UCH-1 (cell line): Measurements from ENCODE around the genes TUBAL3 and ANKRD16.

DNA sequence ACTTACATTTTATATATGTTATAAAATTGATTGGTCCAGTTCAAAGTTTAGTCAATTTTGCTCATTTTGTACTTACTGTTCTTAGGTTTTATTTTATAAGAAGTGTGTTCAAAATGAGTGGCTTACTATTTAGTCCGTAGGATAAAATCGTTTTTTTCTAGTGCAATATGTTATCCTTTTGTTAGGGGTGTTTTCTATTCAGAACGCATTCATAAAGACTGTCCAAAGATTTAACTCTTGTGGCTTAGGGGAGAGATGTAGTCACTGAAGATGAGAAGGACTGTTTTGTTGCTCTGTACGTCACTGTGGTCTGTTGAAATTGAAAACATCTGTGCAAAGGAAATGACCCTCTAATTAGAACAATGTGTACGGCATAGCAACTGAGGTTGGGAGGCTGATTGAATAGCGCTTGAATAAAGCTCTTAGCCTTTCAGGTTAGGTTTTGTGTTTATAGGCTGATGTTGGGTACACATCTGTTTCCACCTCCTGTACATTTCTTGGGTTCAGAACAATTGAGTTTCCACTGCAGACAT, 453.5 kb upstream of the AKR1E2 start:
- RRBS, result no CpG with 5 or more reads among the region's 6 CpGs

DNA sequence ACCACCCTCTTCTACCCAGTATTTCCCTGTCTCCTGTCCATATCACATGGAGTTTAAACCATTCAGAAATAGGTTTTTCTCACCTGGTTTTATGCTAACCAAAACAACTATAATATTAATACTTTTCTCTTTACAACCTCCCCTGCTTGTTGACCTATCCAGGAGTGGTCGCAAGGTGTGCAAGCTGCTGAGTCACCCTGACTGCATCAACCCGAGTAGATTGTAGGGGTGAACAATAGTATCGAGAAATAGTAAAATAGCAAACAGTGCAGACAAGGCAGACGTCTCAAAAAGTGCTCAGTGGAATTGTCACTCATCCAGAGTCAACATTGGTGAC, 6.4 kb upstream of the AKR1C1 start:
- RRBS, result no CpG with 5 or more reads among the region's 4 CpGs

DNA sequence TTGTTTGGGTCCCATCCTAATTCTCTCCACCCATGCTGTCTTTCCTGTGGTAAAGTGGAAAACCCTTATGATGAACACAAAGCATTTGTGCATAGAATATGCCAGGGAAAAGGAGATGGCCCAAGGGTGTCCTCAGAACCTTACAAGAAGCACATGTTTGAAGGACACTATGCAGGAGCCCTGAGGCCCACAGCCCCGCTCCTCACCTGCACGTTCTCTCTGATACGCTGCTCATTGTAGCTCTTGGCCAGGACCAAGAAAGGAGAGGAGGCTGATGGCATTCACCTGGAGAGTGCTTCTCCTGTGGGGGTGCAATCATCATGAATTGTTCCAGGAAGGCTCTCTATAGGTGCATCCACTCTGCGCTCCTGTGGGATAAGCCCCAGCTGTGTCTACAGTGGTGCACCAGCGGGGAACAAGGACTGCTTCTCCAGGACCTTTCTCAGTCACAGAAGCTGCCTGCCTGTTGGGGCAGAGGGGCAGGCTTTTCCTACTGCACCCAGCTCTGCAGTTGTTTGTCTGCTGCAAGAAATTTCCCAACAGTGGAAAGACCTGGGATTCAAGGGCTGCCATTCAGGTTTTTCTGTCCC, 20.0 kb downstream of the AKR1C2 start:
- RRBS, result no CpG with 5 or more reads among the region's 5 CpGs

DNA sequence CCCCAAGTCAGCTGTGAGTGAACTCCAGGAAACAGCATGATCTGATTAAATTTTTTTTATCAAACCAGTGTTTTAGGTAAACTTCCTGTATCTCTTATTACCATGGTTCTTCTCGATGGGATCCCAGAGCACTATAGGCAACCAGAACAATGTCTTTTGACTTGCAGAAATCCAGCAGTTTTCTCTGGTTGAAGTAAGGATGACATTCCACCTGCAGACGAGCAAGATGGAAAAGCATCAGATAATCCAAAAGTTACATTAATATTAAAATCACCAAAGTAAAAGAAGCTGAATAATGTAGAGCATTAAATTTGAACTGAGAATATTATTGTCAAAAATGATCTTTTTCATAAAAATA, 8.0 kb downstream of the AKR1C2 start:
- RRBS, result no CpG with 5 or more reads among the region's 2 CpGs

GRCh38 chr10:4998138-4999096, 5.2 kb downstream of the AKR1C2 start:
- RRBS, result no CpG with 5 or more reads among the region's 11 CpGs

GRCh38 chr10:5041205-5041789, 37.6 kb upstream of the AKR1C2 start:
- RRBS, result no CpG with 5 or more reads among the region's 9 CpGs

GRCh38 chr10:5093048-5093434, 1.2 kb upstream of the AKR1C3 start:
- RRBS, result no CpG with 5 or more reads among the region's 5 CpGs

DNA sequence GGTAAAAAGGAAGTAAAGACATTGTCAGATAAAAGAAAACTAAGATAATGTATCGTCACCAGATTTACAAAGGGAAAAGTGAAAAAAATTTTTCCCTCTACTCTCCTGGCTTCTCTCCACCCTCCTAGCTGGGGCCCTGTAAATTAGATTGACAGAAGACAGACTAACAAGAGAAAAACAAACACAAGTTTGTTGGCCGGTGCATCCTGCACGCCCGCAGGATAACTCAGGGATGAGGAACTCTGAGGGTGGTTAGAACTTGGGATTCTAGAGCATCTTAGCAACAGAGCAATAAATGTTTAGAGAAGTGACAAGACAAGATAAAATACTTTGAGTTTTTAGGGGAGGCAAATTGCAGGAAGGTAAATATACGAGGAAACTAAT, 4.5 kb upstream of the UCN3 start:
- RRBS, result no CpG with 5 or more reads among the region's 5 CpGs

DNA sequence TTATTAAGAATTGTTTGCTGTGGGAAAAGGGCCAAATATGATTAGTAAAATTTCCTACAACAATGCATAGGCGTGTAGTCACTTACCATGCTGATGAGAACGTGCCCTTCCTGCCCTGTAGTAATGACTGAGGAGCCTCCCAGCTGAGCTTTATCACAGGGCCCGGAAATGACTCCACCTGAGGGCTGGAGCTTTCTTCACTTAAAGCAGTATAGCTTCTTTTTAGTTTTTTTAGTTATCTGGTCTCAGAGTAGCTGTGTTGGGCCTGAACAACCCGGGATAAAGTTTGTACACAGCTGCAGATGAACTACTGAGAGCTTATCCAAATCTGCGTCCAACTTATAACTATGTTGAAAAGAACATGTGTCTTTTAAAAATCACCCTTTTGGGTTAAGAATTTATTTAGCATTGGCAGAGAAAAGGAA, at the start of gene TUBAL3:
TSS of gene TUBAL3 (minus strand) at position 125 of the 425 bp plus-strand sequence.
- RRBS, result no CpG with 5 or more reads among the region's 5 CpGs

GRCh38 chr10:5448698-5449782, 36.7 kb downstream of the NET1 start:
- RRBS, result no CpG with 5 or more reads among the region's 9 CpGs

DNA sequence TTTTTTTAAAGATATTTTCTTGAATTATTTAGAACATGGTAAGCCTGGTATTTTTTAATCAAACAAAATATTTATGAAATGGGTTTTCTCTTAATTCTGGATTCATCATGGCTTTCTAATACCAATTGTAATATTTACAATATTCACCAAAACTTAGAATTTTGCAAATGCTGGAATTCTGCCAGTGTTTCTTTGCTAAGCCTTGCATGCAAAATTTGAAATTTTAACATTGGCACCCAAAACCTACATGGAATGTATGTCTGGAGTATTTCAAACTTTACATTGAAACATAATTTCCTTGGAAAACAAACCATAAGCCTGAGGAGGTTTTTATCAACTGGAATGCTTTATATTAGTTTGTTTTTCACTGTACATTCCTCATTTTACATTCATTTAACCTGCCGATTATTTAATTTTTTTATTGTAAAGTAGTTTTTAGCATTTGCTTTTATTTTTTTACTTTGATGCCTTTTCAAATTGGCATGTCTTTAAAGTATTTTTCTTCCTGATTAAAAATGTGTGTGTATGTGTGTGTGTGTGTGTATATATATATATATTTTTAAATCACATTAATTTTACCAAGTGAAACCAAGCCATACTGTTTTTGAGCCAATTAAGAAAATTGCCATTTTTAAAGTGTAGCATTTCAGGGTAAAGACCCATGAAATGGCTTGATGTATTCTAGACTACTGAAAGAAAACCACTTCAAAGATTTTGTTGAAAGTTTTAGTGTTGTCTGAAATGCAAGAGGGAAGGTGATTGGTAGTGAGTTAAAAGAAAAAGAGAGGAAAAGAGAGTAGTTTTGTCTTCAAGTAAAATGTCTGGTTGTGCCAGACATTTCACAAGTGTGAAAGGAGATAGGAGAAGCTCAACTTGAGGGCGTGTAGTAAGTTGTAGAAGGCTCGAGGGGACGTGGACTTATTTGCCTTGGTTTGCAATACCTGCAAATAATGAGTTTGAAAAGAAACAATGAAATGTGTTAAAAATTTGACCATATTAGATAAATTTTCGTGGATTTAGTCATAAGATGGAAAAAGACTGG, 41.9 kb downstream of the CALML5 start:
- RRBS, result no CpG with 5 or more reads among the region's 5 CpGs

DNA sequence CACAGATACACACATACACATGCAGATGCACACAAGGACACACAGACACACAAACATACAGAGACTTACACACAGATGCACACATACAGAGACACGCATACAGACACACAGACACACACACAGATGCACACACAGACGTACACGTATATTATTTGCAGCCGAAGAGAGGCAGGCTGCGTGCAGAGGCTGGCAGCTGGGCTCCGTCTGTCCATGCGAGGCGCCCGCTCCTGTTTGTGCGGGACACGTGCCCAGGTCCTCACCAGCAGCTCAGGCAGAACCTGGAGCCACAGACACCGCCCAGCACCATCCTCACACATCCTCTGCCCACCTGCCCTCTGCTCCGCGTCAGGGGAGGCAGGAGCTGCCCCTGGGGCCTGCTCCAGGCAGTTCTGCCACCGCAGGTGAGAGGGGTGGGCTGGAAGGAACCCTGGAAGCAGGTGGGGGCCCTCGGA, 1.1 kb downstream of the CALML5 start:
- RRBS, result no CpG with 5 or more reads among the region's 16 CpGs

DNA sequence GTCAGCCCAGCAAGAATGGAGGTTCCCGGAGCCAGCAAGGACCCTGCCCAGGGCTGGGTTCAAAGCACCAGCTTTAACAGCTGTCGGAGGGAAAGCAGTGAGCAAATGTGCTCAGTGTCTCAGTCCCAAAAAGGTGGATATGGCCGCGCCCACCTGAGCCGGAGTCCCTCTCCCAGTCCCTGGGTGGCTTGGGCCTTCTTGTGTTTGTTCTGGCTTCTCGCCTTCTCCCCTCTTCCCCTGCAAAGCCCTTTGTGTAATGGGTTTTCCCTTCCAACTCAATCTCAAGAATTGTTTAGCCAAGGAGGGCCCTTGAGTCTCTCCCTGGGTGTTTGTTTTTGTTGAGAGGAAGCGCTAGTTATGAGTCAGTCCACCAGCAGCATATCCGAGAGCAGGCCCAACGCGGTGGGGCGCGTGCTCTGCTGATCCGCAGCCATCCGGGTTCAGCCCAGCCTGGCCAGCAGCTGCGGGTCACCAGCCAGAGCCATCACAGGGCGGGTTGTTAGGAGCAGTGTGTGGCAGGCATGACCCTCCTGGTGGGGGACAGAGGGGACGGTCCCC, 21.1 kb downstream of the CALML3 start:
- RRBS, result no CpG with 5 or more reads among the region's 17 CpGs

DNA sequence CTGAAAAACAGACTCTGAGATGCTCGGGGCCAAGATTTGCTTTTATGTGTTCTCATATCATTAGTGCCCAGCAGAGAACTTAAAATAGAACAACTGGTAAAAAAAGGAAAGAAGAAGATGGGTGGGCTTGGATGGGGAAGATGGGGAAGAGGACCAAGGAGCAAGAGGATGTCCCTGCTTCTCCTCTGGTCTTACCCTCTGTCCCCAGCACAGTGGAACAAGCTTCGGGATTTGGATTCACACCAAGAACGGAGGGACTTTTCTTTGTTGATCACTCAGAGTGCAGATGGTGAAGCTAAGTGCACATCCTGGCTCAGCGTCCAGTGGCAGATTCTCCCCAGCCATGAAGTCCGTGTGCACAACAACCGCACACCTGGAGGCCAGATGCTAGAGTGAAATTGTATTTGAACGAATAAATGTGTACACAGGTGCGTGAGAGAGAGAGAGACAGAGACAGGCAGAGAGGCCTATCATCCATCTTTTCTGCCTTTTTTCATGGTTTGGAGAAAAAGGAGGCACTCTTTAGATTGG, 31.6 kb downstream of the ASB13 start:
- RRBS, result no CpG with 5 or more reads among the region's 8 CpGs

GRCh38 chr10:5645164-5645908, 21.1 kb downstream of the ASB13 start:
- RRBS, result no CpG with 5 or more reads among the region's 16 CpGs

- RRBS, result no CpG with 5 or more reads among the region's 3 CpGs
These were observed 42.1 kb downstream of the TASOR2 start for GRCh38 chr10:5726627-5727254.

GRCh38 chr10:5747093-5747675, 62.5 kb downstream of the TASOR2 start:
- RRBS, result no CpG with 5 or more reads among the region's 5 CpGs

DNA sequence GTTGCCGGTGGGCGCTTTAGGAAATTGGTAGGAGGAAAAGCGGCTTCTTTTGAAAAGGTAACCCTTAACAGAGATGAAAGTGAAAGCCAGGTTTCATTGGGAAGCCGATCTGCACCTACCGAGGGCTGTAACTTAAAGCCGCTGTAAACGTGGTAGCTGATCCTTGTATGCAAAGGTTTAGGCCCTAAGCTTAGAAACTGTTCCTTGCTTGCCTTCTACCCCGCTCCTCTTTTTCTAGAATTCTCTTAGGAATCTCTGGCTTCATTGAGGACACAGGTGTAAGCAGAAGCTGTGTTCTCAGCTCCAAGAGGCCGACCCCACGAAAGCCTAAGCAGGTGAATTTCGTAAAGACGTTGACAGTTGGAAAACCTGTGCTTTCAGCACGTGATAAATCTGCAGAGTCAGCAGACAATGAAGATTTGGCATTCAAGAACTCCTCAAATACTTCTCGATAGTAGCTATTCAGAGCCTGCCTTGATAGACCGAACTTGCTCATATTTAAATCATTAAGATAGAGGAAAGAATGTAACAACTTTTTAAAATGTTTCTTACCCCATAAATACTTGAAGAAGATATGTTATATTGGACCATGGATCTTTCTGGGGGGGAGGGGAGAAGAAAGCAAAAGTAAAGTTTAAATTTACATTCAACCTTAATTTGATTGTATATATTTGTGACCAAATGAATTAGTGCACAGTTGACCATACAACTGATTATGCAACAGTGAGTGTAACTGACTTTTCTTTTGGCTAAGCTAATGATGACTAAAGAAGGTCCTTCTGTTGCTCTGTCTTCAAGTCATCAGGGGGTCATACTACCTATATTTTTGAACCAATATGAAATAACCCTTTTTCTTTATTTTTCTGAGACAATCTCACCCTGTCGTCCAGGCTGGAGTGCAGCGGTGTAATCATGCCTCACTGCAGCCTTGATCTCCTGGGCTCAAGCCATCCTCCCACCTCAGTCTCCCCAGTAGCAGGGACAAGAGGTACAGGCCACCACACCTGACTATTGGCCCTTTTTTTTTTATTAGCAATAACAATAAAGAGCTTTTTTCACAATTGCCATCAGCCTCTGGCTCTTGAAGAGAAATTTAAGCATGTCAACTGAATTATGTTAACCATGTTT, 1.1 kb upstream of the GDI2 start:
- RRBS, result 10% methylated on average over 1 of the region's 17 CpGs

DNA sequence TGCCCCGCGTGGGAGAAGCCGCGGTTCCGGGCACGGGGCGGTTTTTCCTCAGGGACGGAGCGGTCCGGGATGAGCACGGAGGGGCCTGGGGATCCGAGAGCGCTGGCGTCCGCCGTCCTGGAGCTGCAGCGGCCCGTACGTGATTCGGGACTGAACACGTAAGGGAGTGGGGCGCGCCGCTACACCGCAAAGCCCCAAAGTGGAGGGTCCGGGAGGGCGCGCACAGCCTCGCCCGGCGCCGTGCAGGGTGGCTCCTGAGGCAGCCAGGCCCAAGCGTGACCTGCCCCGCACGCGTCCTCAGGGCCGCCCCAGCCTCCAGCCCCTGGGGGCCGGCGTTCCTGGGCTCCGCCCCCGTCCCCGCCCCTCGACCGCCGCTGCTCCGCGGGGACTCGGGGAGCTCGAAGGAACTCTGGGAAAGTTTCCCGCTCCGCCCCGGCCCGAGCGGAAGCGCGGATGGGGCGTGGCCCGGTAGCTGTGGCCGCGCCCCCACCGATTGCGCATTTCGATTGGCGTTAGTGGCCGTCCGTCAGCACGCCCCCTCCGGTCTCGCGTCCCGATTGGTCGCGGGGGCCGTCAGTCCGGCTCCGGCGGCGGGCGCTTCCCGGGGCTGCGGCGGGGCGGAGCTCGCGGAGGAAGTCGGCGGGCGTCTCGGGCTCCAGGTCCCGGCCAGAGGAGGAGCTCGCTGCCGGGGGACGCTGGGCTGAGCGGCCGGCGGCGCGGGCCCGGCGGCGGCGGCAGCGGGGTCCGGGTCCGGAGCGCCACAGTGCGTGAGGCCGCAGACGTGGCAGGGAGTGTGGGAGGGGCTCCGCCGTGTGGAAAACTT, at the start of gene ANKRD16:
TSS of gene ANKRD16 (minus strand) at position 310 of the 823 bp plus-strand sequence.
- RRBS, result 6% methylated on average over 46 of the region's 111 CpGs